Lung (tissue), 4 donors: ENCODE measurements around a stretch of chr16.

GRCh38 chr16:87830835-87831654, 38.3 kb downstream of the SLC7A5 start:
- PRO-cap: no peak
- RAMPAGE, long total RNA: no peak
- RRBS: 90% methylated on average over 9 of the region's 37 CpGs

- PRO-cap: no peak
- RAMPAGE, long total RNA: no peak
- RRBS: no CpG with 5 or more reads among the region's 22 CpGs
Measured at GRCh38 chr16:87831717-87832362, 37.5 kb downstream of the SLC7A5 start.

DNA sequence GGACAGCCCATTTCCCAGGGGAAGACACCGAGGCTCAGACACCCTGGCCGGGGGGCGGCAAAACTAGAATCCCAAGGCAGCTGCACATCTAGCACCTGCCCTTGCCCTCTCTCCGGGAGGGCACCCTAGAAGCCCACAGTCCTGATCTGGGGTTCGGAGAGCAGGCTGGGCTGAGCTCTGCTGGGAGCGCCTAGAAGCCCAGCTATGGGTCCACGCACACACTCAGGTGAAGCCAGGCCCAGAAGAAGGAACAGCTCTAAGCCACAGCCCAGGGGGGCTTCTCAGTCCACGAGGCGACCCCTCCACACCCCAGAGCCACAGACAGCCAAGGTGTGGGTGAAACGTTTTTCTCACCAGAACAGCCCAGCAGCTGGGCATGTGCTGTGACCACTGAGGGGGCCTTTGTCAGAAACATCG, 22.4 kb downstream of the SLC7A5 start:
- PRO-cap: no peak
- RAMPAGE, long total RNA: no peak
- RRBS: 88% methylated on average over 3 of the region's 11 CpGs

DNA sequence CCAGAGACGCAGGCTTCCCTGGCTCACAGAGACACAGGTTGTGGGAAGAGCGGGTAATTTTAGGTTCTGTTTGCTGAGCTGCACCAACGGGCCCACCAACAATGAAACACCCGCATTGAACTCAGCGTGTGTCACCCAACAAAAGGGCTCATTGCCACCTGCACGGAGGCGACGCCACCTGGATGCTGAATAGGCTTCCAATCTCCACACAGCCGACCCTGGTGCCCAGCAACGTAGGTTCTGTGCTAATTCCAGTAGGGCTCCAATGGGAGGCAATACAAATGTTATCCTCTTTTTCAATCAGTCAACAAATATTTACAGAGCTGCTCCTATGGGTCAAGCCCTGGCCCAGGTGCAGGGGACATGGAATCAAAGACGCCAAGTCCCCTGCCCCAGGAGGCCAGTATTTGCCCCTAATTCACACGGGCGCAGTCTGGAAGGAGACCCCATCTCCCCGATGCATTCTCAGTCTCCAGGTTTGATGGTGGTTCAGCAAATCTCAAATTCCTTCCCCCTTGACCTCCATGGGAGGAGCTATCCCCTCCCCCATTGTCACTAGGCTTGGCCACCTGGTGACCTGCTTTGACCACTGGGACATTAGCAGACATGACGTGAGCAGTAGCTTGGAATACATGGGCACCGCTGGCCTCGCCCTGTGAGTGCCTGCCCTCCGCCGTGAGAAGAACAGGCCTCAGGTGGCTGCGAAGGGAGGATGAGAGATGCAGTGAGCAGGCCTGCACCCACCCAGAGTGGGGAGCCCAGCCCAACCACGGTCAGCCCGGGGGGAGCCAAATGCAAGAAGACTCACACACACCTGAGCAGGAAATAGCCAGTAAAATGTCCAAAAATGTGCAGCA, 3.8 kb downstream of the CA5A start:
- PRO-cap: no peak
- RAMPAGE, long total RNA: no peak
- RRBS: no CpG with 5 or more reads among the region's 22 CpGs

DNA sequence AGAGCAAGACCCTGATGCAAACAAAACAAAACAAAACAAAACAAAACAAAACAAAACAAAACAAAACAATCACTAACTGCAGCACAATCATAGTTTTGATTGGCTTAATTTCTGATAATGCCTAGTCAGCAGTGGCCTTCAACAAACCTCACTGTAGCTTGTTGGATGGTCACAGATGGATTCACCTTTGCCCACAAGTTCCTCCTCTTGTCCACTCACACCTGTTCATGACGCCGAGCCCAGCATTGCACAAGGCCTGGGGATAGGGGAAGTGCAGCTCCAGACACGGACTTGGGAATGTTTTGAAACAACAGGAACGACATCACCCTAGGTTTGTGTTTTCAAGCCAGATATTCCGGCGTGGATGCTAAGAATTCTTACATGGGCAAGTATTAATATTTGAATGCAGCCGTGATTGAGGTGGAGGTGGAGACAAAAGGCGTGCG, 2.3 kb upstream of the BANP start:
- PRO-cap: no peak
- RAMPAGE, long total RNA: no peak
- RRBS: 100% methylated on average over 4 of the region's 9 CpGs

- PRO-cap: no peak
- RAMPAGE, long total RNA: no peak
- RRBS: no CpG with 5 or more reads among the region's 18 CpGs
Measured at GRCh38 chr16:87952745-87953204, 1.5 kb downstream of the BANP start.

DNA sequence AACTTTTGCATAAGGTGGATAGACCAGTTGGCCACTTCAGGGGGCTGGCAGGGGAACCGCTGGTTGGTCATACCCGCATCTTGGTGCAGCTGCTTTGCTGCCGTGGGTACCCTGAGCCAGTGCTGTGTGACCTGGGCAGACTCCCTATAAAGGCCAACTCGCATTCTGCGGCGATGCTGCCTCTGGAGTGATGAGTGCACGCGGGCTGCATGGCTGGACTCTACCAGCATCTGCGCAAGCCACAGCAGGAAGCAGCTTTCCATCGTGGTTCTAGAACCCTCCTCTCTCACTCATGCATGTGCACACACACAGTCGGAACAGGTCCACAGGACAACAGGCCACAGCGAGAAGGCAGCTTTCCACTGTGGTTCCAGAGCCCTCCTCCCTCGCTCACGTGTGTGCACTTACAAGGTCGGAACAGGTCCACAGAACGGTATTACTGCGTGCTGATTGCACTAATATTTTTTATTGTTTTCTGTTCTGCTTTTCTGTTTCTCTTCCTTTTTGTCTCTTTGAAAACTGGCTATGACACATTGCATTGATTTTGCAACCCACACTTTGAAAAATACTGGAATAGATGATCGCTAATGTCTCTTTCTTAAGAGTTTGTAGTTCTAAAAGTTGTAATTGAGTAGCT, 92.9 kb downstream of the BANP start:
- PRO-cap: no peak
- RAMPAGE, long total RNA: no peak
- RRBS: no CpG with 5 or more reads among the region's 18 CpGs

- PRO-cap: unidirectional peak, minus-strand start at chr16:88383871
- RAMPAGE, long total RNA: no peak
- RRBS: 4% methylated on average over 44 of the region's 96 CpGs
Measured at GRCh38 chr16:88383368-88384116, 783 bp downstream of the ZNF469 start.

DNA sequence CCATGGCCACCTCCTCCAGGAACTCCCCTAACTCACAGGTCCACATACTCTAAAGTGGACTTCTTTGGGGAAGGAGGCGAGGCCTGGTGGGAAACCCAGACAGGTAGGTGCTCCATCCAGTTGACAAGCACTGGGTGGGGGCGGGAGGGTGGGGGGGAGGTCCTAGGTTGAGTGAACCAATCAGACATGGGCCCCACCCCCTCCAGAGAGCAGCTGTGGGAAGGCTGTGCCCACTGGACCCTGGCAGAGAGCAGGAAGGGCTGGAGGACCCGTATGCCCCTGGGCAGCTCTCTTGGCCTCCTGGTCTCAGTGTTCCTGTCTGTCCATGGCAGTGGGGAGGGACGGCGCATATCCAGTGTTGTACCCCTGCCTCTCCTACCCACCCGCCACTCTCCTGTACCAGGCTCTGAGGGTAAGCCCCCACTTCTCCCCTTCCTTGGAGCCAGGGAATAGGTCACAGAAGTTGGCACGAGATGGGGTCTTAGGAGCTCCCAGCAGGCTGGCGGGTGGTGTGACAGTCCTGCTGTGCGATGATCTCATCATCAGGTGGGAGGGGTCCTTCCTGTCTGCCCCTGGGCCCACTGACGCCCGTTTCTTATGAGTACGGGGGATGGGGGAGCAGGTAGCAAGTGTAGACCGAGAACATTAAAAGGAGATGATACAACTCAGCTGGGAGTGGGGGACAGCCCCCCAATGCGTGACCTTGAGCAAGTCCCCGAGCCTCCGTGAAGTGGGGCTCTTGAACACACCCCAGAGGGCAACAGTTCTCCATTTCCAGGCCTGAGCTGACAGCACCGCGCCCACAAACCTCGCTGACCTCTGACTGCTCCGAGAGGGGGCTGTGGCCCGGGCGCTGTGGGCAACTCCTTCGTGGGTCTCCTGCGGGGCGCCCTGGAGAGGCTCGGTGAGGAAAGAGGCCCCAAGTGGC, 1.3 kb upstream of the ZFPM1 start:
- PRO-cap: no peak
- RAMPAGE, long total RNA: no peak
- RRBS: 13% methylated on average over 3 of the region's 26 CpGs

DNA sequence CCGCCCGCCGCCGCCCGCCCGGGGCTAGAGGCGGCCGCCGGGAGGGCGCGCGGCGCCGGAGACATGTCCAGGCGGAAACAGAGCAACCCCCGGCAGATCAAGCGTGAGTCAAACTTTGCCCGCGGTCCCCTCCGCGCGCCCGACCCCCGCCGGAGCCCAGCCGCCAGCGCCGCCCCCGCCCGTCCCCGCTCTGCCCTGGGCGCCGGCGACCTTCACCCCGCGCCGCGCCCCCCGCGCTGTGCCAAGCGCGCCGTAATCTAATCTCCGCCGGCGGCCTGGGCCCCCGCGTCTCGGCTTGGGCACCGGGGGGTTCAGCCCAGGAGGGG, 459 bp downstream of the ZFPM1 start:
- PRO-cap: no peak
- RAMPAGE, long total RNA: no peak
- RRBS: 1% methylated on average over 35 of the region's 50 CpGs

- PRO-cap: no peak
- RAMPAGE, long total RNA: no peak
- RRBS: 39% methylated on average over 5 of the region's 25 CpGs
Measured at GRCh38 chr16:88461252-88461959, 8.3 kb downstream of the ZFPM1 start.

DNA sequence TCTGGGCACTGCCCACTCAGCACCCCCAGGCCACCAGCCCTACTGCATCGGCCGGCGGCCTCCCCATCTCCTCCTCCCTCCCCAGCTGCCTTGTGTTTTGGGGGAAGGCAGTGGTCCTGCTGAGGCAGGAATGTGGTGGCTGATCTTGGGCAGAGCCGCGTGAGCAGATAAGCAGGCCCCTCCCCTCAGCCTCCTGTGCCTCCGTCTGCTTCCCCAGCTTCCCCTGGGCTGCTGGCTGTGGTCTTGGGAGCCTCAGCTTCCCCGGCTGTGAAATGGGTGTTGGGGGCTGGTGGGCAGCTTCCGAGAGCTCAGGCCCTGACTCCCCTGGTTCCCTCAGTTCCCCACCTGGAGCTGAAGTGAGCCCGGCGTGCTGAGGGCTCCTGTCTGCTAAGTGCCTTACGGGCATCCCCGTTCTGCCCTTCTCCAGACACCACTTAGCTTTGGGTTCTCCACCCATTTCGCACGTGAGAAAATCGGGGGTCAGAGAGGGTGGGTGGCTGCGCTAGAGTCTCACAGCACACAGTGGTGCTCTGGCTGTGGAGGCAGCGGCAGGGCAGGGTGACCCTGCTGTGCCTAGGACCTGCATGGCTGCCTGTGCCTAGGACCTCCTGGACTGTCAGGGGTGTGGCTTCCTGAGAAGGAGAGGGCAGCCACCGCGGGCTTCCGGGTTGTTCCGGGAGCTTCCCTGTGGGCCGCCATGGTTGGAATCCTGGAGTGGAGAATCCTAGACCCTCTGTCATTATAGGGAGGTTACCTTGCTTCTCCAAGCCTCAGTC, 9.1 kb downstream of the ZFPM1 start:
- PRO-cap: no peak
- RAMPAGE, long total RNA: no peak
- RRBS: 68% methylated on average over 2 of the region's 22 CpGs

GRCh38 chr16:88464730-88465558, 11.9 kb downstream of the ZFPM1 start:
- PRO-cap: no peak
- RAMPAGE, long total RNA: no peak
- RRBS: no CpG with 5 or more reads among the region's 24 CpGs

GRCh38 chr16:88467777-88468003, 14.6 kb downstream of the ZFPM1 start:
- PRO-cap: no peak
- RAMPAGE, long total RNA: no peak
- RRBS: no CpG with 5 or more reads among the region's 11 CpGs

- PRO-cap: no peak
- RAMPAGE, long total RNA: no peak
- RRBS: no CpG with 5 or more reads among the region's 12 CpGs
Measured at GRCh38 chr16:88469438-88470111, 16.5 kb downstream of the ZFPM1 start.

- PRO-cap: no peak
- RAMPAGE, long total RNA: no peak
- RRBS: no CpG with 5 or more reads among the region's 14 CpGs
Measured at GRCh38 chr16:88479385-88479695, 26.3 kb downstream of the ZFPM1 start.

DNA sequence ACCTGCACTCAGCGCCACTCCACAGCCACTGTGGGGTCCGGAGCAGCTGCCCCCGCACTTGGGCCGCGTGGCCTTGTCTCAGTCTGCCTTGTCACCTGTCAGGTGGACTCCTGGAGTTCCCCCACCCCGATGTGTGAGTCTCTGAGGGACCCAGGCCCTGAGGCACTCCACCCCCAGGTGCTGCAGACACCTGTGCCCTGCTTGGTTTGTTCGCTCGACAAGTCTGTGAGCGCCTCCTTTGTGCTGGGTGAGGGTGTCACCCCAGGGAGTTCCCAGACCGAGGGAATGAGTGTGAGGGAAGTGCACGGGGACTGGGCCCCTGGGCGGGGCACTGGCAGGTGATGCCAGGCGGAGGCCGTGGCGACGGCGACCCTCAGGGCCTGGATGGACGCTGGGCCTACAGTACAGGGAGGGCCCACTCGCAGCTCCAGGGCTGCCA, 31.7 kb downstream of the ZFPM1 start:
- PRO-cap: no peak
- RAMPAGE, long total RNA: no peak
- RRBS: 94% methylated on average over 2 of the region's 19 CpGs

GRCh38 chr16:88488938-88489290, 35.8 kb downstream of the ZFPM1 start:
- PRO-cap: no peak
- RAMPAGE, long total RNA: no peak
- RRBS: 88% methylated on average over 9 of the region's 16 CpGs

DNA sequence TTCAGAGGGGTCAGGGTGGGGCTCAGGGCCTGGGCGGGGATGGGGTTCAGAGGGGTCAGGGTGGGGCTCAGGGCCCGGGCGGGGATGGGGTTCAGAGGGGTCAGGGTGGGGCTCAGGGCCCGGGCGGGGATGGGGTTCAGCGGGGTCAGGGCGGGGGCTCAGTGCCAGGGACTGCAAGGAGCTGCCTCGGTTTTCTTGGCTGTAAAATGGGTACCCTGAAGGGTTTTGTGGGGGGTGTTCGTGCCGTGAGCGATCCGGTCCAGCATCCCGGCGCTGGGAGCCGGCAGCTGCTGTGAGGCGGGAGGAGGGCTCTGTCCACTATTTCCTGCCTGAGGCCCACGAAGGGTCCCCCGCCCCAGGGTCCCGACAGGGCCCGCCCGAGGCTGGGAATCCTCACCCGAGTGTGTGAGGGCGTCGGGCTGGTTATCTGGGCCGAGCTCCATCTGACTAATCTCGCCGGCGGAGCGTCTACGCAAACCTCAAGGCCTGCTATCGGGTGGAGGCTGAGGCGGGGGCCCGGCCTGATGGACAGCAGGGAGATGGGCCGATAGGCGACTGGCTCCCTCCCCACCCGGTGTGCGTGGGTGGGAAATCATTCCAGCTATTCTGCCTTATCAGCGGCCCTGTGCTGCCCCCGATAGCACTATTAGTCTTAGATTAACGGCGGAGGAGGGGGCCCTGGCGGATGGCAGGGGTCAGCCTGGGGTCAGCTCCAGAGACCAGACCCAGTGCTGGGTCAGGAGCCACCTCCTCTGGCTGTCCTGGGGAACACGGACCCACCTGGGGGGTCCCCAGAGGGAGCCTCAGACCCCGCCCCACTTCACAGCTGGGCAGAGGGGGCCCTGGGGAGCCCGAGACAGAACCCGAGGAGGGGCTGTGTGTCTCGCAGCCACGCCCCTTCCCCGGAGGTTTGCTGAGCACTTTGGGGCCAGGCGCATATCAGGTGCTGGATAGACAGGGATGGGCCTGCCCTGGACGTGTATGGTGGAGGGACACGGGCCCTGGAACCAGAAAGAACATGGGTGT, 44.6 kb downstream of the ZFPM1 start:
- PRO-cap: no peak
- RAMPAGE, long total RNA: no peak
- RRBS: 67% methylated on average over 12 of the region's 52 CpGs

- PRO-cap: no peak
- RAMPAGE, long total RNA: no peak
- RRBS: 12% methylated on average over 7 of the region's 35 CpGs
Measured at GRCh38 chr16:88504863-88505856, 52.1 kb downstream of the ZFPM1 start.